Sciatic nerve (tissue), 1 donor: ENCODE measurements around the genes PDE1B and OR6C2.

- PRO-cap, result no peak
Observed at GRCh38 chr12:53972109-53972692, 725 bp upstream of the HOXC11 start.

DNA sequence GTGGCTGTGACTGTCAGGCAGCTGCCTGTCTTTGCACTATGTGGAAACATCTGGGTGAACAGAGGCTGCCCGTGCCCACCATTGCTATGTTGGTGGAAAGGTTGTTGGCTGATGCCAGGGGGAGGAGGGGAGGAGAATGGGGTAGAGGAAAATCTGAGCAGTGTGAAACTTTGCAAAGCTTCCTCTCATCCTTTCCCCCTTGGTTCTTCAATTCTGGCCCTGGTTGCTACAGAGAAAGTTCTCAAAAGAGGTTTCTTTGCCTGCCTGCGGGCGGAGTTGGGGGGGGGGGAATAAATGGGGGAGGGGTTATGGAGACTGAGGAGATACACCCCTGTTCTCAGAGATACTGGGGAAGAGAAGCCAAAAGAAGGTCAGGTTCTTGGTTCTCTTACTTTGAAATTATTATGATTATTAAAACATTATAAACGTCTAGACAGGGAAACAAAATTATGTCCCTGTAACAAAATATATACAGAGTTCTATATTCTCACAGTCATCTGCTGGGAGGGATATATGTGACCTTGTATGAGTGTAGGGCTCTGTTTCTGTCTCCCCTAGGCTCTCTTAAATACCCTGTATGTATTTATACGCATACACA lies 7.3 kb upstream of the HOXC9 start:
- PRO-cap, result no peak

DNA sequence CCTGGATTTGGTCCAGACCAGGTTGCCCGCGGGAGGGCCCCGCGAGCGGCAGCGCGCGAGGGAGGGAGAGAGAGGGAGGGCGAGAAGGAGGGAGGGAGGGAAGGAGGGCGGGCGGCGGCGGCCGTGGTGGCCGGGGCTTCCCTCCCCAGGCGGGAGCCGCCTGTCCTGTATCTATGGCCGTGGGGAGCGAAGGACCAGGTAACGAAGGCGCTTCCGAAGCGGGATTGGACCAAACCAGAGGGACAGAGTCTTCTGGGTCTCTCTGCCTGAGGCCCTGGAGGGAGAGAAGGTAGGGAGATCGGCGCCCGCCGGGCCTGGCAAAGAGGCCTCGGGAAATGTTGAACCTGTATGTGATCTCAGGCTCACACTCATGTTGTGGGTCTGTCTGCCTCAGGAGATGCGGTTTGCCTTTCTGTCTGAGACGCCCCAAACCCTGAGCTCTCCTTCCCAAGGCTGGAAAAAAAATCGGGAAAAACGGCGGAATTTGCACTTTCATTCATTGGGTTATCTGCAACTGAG lies 5.2 kb upstream of the HOXC9 start:
- PRO-cap, result bidirectional peak, plus-strand start at position 101 of the sequence, minus-strand start outside the sequence

GRCh38 chr12:53995247-53996219 lies 4.4 kb upstream of the HOXC9 start:
- PRO-cap, result bidirectional peak, plus-strand start at chr12:53995689, minus-strand start at chr12:53995640

DNA sequence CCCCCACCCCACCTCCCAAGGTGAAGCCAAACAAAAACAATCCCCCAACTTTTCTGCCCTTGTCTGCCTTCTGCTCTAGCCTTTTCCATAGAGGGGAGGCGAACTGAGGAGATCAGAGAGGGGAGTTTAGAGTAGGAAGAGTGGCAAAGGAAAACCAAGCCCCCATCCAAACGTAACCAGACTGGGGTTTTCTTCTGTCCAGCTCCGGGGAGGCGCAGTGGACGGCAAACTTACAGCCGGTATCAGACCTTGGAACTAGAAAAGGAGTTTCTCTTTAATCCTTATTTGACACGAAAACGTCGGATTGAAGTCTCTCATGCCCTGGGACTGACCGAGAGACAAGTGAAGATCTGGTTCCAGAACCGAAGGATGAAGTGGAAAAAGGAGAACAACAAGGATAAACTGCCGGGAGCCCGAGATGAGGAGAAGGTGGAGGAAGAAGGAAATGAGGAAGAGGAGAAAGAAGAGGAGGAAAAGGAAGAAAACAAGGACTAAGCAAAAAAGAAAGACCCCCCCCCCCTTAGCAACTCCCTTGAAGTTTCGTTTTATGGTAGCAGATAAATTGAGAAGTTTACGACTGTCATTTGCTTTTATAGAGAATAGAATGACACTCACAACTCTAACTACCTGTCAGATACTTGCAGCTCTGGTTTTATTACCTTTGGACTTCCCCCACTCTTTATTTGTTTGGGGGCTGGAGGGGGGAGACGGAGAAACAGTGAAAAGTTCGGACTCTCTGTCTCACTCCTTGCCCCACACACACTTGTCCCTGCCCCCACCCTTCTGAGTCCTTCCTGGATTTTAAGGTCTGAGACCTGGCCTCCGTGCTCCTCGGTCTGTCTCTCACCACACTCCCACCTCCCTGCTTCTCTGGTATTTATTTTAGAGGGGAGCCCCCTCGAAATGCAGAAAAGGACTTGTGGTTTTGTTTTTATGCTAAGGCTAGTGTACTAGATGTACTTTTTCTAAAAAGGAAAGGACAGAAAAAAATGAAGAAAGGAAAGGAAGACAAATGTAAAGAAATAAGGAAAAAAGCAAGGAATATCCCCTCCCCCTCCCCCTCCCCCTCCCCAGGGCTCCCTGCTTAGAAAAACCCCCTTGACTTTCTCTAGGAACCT lies 2.5 kb downstream of the HOXC8 start:
- PRO-cap, result no peak

GRCh38 chr12:54014388-54015116 lies 5.8 kb downstream of the HOXC8 start:
- PRO-cap, result no peak

GRCh38 chr12:54037359-54038593 lies 4.9 kb downstream of the HOXC5 start:
- PRO-cap, result no peak

GRCh38 chr12:54135212-54136070 lies 53.3 kb downstream of the SMUG1 start:
- PRO-cap, result no peak

DNA sequence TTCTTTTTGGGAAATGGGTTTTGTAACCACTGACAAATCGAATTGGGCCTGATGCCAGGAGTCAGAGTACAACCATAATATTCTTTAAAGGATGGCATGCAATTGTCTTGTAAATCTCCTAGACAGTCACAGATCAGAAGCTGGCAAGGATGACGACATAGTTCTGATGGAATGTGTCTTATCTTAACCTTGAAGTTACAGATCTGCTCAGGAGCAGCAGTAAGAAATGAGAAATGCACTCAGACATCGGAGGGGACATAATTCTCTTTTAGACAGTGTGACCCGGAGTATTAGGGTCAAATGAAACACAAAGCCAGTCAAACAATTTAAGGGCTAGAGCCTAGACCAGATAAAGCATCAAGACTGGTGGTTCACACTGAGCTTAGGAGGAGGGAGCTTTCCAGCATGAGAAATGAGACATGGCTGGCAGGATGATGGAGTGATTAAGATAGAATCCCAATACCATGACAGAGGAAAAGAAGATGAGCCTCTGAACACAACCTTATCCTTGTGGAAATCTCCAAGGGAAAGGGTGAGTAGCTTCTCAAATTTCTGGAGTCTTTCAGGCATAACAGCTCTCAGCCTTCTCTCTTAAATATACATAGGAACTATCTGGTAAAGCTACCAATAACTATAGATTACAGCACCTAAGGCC lies 17.4 kb downstream of the CBX5 start:
- PRO-cap, result no peak

DNA sequence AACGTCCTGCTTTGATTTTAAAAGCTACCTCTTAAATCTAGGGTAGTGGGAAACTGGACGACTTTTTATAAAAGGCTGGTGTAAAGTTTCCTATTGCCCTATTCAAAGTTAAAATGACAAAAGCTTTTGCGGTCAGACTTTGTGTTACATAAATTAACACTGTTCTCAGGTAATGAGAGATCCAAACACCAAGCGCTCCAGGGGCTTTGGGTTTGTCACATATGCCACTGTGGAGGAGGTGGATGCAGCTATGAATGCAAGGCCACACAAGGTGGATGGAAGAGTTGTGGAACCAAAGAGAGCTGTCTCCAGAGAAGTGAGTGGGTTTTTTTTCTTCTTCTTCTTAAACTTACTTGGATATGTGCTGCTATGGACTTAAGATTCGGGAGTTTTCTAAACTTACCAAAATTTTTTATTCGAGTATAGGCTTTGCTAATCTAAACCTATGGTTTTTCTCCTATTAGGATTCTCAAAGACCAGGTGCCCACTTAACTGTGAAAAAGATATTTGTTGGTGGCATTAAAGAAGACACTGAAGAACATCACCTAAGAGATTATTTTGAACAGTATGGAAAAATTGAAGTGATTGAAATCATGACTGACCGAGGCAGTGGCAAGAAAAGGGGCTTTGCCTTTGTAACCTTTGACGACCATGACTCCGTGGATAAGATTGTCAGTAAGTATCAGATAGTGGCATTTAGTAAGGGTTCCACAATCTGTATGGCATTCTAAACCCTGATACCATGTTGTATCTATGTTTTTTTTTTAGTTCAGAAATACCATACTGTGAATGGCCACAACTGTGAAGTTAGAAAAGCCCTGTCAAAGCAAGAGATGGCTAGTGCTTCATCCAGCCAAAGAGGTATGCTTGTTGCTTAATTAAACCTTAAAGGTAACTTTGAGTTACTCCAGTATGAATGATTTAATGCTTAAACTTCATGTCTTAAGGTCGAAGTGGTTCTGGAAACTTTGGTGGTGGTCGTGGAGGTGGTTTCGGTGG lies 1.4 kb downstream of the HNRNPA1 start:
- PRO-cap, result no peak

GRCh38 chr12:54282625-54283441 lies 2.3 kb downstream of the HNRNPA1 start:
- PRO-cap, result no peak

DNA sequence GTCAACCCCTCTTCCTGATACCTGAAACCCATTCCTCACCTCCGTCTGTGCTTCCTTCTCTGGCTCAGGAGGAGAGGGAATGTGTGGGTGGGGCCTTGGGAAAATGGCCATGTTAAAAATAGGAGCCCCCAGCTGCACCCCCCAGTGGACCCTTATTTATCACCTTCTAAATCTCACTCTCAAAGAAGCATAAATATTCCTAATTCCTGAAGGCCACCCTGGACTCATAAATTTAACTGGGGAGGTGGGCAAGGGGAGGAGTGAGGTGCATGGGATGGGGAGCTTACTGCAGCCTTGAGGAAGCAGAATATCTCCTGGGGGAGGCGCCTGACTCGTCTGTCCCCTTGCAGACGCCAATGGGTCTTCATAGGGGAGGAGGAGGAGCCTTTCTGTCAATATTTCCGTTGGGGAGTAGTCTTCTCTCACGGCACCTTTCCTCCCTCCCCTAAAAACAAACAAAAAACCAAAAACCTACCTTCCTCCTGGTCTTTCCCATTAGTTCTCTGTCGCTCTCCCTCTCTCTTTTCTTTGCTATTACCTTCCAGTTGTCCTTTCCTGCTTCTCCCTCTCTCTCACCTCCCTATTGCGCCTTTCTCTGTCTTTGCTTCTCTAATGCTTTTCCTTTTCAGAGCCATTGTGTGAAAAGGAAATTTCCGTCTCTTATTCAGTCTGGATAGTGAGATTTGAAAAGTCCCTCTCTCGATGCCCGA lies 6.2 kb downstream of the GPR84 start:
- PRO-cap, result no peak

DNA sequence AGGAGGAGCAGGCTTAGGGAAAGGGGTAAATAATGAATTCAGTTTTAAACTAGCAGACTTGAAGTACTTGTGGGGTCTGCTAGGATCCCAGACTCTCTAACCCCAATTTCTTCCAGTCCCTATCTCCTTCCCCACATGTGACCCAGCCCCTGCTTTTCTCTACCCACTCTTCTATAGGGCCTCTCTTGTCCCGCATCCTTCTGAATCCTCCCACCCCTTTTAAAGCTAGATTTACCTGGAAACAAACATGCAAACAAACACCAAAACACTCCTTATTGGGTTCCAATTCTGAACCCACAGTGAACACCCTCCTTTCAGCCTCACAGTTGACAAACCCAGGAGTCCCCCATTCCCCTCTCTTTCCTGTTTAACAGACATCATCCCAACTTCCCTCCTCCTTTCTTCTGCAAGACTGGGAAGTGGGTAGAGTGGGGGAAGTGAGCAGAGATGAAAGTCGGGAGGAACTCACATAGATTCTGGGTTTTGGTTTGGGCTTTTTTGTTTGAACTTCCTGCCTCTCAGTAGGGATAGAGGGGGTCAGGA lies 3.6 kb upstream of the GPR84 start:
- PRO-cap, result no peak

DNA sequence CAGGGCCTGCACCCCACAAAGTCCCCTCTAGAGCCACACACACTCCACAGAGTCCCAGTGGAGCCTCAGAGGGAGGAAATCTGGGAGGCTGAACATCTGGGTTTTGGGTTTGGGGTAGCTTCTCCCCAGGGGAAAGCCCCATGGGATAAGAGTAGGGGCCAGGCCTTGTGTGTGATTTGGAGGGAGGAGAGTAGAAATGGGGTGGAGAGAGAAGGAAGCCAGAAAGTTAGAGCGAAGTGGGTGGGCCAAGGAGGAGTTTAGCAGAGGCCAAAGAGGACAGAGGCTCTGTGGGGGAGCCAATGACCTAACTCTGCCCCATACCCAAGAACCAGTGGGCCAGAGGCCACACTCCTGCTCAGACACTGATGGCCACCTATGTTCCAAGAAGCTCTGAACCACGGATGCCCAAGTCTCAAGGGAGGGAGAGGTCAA lies 9.3 kb downstream of the ZNF385A start:
- PRO-cap, result no peak

DNA sequence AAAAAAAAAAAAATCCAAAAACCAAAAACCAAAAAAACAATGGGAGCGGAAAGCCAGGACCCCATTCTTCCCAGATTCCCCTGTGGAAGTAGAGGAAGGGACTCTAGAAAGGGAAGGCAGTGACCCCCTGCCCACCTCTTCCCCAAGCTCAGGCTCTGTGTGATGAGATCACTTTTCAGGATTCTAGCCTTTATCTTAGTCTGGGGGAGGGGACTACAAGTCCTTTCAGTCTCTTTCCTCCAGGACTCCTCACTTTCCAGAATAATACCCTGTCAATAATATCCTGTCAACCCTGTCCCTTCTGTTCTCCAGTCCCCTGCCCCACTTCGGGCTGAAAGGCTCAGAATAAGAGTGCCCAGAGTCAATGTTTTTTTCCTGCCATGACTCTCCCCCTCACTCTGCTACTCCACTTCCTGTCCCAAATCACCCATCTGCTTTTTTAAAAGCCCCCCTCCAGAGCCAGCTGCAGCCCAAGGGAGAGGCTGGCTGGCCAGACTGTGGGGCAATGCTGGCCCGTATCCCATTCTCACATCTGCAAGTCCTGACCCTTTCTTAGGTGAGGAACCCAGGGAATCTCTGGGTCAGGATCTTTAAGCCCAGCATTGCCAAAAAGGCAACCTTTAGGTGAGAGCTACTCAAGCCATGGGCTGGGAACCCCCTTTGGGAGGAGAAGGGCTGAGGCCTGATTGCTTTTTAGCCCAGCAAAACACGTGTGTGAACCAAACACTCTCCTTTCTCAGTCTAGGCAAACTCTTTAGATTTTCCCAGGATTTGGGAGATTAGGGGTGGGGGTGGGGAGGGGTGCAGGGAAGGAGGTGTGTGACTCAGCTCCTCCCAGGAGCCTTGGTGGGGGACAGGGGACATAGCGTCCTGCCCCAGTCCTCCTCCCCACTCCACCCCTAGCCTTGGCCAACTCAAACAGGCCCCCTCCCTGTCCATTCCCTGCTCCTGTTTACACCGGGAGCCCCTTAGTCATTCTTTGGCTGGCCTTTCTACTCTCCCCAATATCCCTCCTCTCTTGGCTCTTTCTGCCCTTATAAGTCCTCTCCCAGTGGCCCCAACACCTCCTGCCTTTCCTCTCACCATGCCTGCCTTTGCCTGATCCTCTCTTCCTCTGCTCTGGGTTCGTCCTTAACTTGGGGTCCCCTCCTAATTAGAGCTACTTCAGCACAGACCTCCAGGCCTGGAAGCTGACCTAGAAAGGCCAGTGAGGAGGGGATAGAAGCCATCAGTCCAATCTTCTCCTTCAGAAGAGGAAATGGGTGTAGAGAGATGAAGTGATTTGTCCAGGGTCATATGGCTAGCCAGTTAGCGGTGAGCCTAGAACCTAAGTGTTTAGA lies 1.9 kb upstream of the ITGA5 start:
- PRO-cap, result unidirectional peak, minus-strand start at position 743 of the sequence

DNA sequence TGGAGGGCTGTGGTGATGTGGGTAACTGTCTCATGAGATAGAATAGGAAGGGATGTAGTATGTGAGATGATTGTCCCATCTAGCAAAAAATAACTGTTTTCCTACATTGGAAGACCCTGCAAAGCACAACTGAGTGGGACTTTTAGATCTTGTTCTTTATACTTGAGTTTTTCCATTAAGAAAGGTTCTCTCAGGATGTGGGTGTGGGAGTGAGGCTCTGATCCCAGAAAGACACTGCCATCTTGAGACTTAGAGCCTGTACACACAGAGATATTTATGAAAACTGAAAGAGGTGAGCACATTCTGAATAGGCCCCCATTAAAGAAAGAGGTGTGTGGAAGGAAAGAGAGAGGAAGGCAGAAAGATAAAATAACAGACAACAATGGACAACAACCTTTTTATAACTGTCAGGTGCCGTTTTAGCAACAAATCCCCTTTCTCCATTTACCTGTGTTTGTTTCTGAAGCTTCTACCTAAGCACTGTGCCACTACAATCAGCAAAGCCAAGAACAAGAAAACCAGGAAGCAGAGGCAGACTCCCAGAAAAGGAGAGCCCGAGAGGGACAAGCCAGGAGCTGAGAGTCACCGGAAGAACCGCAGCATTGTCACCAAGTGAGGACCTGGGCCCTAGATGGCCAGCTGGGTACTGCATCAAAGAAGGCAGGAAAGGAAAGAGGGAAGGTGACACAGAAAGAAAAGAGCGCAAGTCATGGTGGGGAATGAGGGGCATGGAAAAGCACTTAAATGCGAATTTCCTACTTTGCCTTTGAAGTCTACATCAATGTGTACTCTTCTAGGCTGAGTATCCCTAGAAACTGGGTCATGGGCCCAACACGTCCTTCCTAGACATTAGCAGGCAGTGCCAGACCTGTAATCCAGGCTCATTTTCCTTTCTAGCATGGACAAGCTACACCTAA lies 25.6 kb downstream of the NCKAP1L start:
- PRO-cap, result no peak

DNA sequence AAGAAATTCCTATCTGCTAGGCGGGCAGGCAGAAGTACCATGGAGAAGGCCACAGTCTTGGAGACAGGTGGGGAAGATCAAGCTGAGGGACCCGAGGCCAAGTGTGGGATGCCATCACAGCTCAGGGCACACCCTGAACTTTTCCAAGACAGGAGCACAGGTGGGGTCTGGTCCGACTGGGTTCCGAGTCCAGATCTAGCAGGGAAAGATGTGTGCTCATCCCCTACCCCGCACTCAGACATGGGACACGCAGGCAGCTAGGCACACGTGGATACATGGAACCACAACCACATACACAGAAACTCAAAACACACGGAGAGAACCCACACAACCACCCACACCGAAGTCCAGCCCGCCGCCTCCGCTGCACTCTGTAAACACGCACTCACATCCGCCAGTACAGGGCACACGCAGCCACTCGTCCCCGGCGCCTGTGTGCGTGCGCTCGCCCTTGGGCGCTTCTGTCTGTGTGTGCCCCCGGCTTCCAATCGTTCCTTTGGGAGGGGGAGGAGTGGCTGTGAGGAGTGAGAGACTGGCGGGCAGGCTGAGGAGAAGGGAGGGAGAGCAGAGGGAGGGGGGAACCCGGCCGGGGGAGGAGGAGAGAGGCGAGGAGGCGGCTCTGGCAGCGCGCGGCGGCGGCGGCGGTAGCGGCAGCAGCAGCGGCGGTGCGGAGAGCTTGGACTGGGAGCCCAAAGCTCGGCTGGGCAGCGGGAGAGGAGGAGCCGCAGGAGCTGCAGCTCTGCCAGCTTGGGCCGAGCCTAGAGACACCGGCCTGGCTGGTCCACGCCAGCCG lies at the start of gene PDE1B:
Gene PDE1B (plus strand): TSS at position 625 of the 793 bp plus-strand sequence.
- PRO-cap, result no peak

DNA sequence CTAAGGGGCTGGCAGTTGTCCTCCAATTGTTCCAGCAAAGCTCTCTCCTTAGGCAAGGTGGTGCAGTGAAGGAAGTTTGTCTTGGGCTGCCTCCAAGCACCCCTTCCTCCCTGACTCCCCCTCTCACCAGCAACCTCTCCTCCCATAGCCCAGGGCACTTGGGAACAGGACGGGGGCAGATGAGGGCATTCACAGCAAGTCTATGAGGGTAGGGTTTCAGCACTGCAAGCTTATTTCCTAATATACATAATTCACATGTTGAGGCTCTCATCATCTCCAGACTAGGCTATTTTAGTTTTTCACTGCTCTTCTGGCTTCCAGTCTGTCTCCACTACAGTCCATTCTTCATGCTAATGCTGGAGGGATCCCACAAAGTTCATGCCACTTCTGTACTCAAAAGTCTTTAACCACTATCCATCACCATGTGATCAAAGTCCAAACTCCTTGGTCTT lies 22.8 kb downstream of the LACRT start:
- PRO-cap, result unidirectional peak, plus-strand start at position 158 of the sequence

- PRO-cap, result no peak
Observed at GRCh38 chr12:55443914-55444341, at the start of gene OR6C2. Gene OR6C2 (plus strand): TSS chr12:55444076.

DNA sequence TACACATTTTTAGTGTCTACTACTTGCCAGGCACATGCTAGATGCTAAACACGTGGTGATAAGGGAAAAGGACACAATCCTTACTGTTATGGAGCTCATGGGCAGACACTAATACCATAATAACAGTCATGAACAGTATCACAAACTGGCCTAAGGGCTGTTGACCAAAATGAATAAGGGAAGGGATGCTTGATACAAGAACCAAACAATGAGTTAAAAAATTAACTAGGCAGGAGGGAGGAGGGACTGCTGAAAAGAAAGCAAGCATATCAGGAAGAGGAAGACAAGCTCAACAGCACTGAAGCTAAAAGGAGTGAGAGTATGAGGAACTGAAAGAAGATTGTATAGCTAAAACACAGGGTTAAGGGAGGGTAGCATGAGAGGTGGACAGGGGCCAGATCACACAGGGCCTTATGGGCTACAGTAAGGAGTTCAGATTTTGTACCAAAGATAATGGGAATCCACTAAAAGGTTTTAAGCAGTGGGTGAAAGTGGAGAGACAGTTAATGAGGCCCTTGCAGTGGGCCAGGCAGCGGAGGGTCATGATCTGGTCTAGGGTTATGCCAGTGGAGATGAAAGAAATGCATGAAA lies 7.9 kb upstream of the METTL7B start:
- PRO-cap, result no peak